Daoy (cell line): ENCODE data around the gene C1orf21.

GRCh38 chr1:182934233-182934552, 18.8 kb downstream of the SHCBP1L start:
- RAMPAGE, long total RNA: no peak

GRCh38 chr1:183117118-183117771, 68.8 kb upstream of the LAMC2 start:
- RAMPAGE, long total RNA: no peak

DNA sequence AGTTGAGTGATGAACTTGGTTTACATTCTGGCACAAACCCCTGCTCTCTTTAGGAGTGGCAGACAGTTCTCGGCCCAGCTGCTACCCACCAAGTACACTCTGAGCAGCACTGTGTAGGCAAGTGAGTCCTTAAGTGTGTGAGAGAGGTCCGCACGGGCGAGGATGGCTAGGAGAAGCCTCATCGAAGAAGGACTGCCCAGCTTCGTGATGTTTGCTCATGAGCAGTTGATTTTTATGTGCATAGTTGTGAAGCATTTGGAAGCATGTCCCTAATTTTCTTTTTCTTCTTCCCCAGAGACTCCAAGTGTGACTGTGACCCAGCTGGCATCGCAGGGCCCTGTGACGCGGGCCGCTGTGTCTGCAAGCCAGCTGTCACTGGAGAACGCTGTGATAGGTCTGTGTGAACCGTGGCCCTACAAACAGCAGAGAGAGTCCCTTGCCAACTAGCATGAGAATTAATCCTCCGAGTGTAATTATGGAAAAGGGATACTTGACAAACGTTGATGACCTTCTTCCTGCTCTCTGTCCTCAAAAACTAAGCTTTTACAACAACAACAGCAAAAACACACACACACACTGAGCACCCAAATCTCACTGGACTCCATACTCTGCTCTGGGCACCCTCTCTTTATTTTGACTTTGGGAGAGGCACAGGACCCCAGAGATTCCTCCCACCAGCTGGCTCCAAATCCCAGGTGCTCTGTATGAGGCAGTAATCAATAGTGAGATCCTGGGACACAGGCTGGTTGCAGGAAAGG, 32.2 kb downstream of the LAMC2 start:
- RAMPAGE, long total RNA: no peak

GRCh38 chr1:183291686-183292326, 105.7 kb downstream of the LAMC2 start:
- RAMPAGE, long total RNA: no peak

DNA sequence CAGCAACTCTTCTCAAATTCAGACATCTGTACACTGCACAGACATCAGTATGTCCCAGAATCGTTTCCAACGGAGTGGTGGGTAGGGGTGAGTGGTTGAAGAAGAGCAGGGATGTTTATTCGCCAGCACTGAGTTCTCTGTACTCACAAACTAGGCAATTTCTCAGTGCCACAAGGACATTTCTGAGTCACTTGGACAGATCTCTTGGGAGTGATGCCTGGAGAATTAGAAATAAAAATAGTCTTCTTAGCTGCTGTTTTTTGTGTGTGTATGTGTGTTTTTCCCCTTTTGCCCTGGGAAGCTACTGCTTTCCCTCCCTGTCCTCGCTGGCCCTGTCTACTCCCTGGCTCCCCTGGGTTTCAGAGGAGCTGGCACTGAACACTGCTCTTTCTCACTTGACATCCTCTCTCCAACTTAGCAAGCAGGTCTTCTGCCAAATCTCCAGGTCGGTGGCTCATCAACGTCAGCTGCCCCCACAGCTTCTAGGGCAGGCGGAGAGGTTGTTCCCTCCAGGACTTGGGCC, 90.6 kb downstream of the NMNAT2 start:
- RAMPAGE, long total RNA: no peak

DNA sequence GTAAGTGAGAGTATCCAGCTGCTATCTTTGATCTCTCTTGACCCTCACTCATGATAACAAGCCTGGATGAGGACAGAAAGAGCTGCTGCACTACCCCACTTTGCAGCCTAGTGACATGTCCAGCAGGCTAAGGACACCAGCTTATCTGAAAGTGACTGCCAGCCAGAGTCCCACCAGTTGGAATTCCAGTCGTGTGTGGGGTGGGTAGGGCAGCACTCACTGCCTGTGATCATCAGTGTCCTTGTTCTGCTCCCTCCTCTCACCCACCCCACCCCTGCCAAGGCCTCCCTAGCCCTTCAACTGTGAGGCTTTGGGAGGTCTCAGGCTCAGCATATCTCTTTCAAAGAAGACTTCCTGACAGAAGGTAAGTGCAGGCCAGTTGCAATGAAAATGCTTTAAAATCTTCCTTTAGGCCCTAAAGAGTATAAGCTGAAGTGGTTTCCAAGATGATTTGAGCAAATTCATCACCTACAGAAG, 15.5 kb upstream of the NMNAT2 start:
- RAMPAGE, long total RNA: no peak

DNA sequence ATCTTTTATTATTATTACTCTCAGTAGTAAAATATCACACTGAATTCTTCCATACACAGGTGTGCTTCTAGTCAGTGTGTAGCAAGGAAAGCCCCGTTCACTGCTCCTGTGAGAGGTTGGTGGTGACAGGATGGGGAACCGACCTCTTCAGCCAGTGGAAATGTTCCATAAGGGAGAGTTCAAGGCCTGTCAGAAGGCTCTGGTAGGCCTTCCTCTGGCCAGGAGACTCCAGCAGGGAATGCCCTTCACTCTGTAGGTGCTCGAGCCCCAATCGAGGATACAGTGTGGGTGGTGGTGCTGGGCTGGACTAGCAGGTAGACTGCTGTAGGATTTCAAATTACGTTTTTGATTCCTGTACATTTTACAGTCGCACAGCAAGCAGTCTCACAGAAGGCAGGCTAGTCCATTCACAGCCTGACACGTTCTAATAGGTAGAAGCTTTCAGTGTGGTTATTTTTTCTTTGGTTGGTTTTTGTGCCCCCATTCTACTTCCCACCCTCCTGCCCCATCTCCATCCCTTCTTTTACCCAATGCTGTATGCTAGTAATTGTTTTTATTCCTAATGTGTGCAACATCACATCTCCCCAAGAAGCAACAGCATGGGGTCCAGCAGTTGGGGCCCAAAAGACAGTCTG, 37.8 kb downstream of the NCF2 start:
- RAMPAGE, long total RNA: no peak

DNA sequence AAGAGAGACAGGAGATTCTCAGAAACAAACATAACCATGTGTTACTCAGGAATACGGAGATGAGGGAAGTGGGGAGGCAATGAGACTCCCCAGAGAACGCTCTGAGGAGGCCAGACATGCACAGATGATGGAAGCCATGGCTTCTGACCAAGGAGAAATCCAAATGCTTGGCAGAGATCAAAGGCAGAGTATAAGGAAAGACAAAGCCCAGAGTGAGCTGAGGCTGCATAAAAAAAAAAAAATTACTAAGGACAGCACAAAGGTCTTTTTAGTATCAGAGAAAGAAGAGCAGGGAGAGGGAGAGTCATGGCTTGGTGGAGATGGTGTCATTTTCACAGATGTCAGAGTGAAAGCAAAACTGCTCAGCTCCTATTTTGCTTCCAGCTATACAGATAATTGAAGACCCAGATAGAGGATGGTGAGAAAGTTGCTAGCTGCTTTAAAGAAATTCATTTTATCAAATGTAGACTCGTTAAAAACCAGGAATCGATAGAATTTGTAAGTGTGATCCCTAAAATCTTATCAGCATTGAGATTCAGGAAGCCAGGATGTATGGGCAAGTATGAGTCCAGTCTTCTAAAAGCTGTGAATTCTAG, 8.2 kb upstream of the NCF2 start:
- RAMPAGE, long total RNA: no peak

GRCh38 chr1:183807282-183808252, 2.6 kb downstream of the RGL1 start:
- RAMPAGE, long total RNA: no peak

GRCh38 chr1:183812896-183813503, 8.1 kb downstream of the RGL1 start:
- RAMPAGE, long total RNA: no peak

DNA sequence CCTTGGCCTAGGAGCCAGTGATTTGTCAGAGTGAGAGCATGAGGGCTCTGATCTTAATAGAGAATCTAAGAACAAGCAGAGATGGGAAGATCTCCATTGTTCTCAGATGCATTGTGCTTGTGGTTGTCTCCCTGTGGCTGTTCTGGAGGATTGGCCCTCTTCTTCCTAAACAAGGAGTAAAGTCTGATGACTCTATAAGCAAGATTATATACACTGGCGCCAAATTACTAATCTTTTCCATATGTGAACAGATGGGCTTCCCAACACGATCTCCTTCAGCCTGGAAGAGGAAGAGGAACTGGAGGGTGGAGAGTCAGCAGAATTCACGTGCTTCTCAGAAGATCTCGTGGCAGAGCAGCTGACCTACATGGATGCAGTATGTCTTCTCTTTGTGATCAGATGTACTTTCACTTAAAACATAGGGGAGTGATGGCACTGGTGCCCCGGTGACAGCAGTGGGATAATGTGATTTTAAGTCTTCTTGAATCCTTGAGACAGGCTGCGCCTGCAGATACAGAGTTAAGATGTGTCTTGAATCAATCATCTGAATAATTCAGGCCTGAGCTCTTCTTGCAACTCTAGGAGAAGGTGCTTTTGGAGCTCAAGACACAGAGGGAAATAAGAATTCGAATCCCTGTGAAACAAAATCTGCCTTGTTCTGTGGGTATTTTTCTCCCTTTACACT, 78.8 kb downstream of the RGL1 start:
- RAMPAGE, long total RNA: no peak

- RAMPAGE, long total RNA: no peak
Measured at GRCh38 chr1:184036716-184037184, 778 bp downstream of the COLGALT2 start.

GRCh38 chr1:184153036-184153691, 101.6 kb downstream of the TSEN15 start:
- RAMPAGE, long total RNA: no peak

- RAMPAGE, long total RNA: start-site peak on the plus strand at chr1:184386995-184387067, 27 and 26 reads in 2 replicates
Measured at GRCh38 chr1:184386611-184387424, at the start of gene C1orf21. Gene C1orf21, plus strand, starts transcription at chr1:184387029.

DNA sequence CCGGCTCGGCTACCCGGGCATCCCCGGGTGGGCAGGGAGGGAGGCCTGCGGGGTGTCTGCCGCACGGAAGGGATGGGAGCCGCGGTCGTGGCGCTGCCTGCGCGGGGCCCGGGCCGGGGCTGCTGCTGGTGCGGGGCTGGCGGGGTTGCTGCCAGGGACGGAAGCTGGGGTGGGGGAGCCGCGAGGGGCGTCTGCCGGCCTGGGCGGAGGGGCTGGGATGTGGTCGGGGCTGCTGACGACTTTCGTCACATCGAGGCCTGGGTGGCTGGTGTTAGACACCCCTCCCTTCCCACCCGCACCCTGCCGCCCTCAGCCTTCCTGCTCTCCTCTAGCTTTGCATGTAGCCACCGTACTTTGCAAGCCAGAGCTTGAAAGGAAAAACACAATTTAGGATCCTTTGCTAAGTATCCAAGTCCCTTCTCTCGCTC, 610 bp downstream of the C1orf21 start:
- RAMPAGE, long total RNA: no peak

DNA sequence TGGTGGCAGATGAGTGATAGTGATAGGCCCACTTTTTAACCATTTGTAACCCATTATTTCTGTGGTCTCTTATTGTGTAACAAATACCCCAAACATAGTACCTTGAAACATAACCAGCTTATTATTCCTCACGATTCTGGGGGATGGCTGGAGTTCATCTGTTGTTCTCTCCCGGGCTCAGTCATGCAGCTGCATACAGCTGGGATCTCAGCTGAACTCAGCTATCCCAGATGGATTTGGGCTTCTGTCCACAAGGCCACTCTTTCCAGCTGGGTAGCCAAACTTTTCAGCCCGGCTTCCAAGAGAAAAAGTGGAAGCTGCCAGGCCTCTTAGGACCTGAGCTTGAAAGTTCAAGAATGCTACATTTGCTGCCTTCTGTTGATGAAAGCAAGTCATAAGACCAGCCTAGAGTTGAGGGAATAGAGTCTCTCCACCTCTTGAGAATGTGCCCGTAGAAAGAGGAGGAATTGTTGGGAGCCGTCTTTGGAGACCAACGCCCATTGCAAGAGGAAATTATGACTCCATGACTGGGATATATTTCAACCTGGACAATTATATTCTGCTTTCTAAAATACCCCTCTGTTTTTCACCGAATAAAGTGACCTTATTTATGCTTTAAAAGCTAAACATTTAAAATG, 95.3 kb downstream of the C1orf21 start:
- RAMPAGE, long total RNA: no peak

GRCh38 chr1:184615093-184615987, 139.3 kb downstream of the EDEM3 start:
- RAMPAGE, long total RNA: no peak

- RAMPAGE, long total RNA: no peak
Measured at GRCh38 chr1:184827567-184828455, 73.2 kb upstream of the EDEM3 start.

DNA sequence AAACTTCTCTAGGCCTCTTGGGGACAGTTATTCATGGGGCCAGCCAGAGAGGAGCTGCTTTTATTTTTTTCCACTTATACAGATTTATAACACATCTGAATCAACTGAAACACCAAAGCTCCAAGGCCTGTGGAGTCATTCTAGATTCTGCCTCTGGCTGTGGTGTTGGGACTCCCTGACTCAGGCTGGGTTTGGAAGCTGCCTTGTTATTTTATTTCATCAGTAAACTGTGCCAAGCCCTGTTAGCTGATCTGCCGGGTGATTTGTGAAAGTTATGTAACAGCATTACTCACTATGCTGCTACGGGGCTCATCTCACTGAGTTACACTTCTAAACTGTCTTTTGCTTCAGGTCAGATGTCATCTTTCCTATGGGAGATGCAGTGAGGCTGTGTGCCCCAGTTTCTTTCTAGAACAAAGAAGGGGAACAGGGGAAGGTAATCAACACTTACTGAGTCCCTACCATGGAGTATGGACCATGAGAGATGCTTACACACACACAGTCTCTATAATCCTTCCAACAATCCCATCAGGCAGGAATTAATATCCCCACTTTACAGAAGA, 84.0 kb upstream of the EDEM3 start:
- RAMPAGE, long total RNA: no peak

DNA sequence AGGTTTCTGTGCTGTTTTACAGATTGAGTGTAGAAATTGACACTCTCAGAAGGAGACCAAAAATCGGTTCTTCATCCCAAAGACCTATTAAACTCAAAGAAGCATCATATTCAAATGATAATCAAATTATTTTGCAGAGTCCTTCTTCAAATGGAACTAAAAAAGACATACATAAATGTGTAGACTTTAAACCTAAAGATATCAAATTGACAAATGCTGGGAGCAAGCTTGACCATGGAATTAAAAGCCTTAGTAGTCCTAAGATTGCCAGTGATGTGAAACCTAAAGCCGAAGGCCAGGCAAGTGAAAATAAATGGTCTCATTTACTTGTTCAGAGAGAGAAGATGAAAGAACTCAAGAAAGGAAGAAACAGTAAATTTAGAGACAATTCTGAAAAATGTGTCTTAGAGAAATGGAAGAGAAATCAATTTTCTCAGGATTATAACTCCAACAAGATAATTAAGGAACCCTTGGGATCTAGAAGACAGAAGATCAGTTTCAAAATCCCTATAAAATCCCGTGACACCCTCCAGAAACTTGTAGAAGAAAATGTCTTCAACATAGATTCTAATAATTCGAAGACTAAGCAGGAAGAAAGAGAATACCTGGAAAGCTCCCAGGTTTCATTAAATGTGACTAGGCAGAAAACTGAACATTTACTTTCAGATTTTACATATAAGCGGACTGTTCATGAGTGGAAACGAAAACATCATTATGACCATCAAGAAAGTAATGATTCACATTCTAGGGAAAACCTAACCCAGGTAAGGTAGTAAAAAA, 17.6 kb downstream of the SWT1 start:
- RAMPAGE, long total RNA: no peak